ENCODE results near the genes SH2D2A, INSRR, ARHGEF11 and OR10X1.

DNA sequence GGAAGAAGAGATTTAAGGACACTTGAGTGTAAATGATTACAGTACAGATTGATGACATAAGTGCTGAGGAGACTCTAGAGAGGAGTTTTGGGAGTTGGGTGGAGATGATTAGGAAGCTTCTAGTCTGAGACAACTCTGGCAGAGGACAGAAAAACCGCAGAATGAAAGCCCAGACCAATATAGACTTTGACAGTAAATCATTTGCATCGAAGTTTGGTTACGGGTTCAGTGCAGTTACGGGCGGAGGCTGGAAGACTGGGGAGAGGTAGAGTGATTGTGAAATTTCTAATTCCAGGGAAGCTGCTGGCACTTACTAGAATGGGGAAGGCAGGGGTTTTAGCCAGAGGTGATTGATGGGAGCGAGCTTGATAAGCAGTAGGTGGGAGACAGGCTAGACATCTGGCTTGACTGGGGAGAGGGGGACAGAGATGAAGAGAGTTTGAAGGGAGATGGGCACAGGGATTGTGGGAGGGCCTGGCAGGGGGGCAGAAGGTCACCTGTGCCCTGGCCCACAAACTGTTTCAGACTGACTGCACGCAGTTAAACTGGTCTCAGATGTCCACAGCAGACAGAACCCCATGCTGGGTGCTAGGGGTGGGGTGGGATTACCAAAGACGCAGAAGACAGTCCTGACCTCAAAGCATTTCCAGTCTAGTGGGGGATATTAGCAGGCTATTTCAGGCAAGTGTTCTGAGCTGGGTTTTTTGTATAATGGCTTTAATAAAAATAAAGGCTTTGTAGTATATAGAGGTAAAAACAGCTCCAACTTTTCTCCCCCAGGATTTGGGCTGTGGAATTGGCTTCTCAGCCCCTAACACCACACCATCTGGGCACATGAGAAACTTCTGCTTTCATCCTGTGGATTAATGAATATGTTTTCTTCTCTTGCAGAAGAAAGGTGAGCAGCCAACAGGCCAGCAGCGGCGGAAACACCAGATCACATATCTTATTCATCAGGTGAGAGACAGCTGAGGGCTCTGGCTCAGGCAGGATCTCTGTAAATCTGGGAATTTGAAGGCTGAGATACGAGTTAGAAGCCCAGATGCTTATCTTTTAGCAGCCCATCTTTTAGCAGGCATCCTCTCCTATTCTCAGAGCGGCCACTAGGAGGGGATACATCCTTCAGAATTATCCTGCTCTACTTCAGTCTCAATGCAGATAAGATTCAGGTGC lies 19.9 kb downstream of the SH2D2A start:
- RRBS: no CpG with 5 or more reads among the region's 12 CpGs

DNA sequence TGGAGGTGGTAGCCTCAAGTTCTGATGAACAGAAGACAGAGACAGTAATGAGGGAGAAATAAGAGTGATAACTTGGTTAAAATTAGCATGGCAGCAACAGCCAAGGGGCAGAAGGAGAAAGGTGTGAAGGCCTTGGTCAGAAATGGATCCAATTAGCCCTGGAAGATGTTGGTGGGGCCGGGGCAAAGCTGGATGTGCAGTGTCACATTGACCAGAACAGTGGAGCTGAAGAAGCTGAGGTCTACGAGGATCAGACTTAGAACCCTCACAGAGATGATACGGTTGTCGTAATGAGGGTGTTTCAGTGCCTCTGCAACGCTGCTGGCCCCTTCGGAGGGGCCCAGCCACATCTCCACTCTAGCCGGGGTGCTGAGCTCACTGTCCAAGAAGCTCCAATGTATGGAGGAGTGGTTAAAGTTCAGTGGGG lies 14.2 kb downstream of the SH2D2A start:
- RRBS: no CpG with 5 or more reads among the region's 7 CpGs

- RRBS: no CpG with 5 or more reads among the region's 8 CpGs
These were observed 12.9 kb downstream of the SH2D2A start for GRCh38 chr1:156803624-156804263.

GRCh38 chr1:156808830-156809436 lies 7.7 kb downstream of the SH2D2A start:
- RRBS: 95% methylated on average over 3 of the region's 12 CpGs

- RRBS: under 1% methylated on average over 5 of the region's 10 CpGs
These were observed at the start of gene SH2D2A for GRCh38 chr1:156816584-156817173. Gene SH2D2A (minus strand): TSS chr1:156816848.

- RRBS: no CpG with 5 or more reads among the region's 5 CpGs
These were observed 10.7 kb downstream of the INSRR start for GRCh38 chr1:156848231-156848655.

DNA sequence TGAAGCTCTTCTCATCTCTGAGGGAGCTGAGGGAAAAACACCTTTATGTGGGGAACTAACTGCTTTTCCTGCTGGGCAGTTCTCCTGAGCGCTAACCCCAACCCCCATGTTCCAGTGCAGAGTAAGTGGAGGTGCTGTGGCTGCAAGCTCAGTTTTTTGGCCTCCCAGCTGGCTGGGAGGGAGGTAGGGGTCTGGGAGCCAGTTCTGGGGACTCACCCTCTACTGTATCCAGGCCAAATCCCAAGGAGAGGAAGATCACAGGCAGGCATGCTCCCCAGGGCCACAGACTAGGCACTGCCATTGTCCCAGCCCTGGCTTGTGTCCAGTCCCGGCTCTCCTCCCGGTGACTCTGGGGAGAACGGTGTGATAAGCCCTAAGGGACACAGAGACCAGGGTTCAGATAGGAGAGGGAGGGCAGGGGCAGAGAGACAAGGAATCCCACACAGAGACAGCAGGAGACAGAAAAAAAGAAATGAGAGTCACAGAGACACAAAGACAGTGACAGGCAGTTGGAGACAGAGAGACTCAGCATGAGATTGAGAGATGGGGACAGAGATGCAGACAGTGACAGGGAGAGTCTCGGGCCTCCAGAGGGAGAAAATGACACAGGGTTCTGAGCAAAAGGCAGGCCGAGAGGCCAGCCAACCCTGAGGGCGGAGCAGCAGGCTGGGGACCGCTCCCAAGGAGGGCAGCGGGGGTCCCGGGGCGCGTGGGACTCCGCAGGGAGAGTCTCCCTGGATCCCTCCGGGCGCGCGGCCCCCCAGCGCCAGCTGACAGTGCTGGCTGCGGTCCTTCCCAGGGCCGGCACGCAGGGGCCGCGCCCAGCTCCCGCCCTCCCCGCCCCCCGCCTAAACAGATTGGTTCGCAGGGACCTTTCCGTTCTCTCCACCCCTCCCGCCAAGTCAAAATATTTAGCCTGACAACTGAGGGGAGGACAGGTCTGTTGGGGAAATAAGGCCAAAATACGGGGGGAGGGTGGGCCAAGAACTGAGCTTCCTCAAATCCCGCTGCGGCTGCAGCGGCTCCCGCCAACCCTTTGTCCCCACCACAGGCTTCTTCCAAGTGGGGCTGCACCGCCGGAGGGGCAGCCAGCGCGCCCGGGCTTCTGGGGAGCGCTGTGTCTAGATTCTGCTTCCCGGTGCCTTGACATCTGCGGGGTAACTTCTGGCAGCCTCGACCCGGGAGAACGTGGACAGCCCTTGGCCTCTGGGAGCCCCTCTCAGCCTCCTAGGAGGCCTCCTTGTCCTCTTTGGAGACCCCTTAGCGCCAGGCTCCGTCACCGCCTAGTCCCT lies at the start of gene INSRR:
Gene INSRR (minus strand): TSS at position 797 of the 1,292 bp plus-strand sequence.
- RRBS: 20% methylated on average over 11 of the region's 48 CpGs

- RRBS: no CpG with 5 or more reads among the region's 6 CpGs
These were observed 50.4 kb downstream of the ARHGEF11 start for GRCh38 chr1:156994993-156995750.

DNA sequence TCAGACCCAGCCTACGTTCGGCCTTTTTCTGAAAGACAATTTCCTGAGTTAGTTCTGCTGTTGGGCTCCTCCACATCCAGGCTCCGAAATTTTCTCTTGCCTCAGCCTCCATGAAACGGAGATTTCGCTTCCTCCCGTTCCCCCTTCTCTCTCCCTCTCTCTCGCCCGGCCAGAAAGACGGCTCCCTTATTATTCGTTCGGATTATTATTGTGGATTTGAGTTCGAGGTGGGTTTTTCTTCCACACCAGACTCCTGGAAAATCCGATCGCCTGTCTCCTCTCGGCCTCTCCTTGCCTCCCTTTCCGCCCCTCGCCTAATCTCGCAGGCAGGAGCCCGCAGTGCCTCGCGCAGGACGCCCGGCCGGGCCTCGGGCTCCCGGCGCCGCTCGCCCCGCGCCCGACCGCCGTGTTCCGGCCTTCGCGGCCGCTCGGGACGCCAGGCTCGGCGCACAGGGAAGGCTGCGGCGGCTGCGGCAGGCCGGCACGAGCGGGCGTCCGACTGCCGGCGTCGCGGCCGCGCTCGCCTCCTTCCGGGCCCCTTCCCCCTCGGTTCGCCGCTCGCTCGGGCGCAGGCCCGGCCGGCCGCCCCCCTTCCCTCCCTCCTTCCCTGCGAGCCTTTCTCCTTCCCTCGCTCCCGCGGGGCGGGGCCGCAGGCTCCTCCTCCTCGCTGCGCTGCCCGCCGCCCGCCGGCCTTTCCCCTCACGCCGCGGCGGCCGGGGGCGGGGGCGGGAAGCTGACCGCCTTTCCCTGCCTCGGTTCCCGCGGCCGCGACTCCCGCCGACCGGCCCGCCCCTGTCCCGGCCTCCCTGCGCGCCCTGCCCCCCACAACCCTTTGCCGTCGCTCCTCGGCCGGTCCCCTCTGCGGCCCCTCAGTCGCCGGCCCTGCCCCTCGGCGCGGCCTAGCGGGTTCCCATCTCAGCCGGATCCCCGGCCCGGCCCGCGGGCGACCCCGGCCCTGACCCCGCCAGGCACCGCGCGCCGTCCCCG lies at the start of gene ARHGEF11:
Gene ARHGEF11 (minus strand): TSS at position 501 of the 987 bp plus-strand sequence.
- RRBS: 1% methylated on average over 54 of the region's 123 CpGs

GRCh38 chr1:157198408-157199036 lies 60.3 kb upstream of the ETV3 start:
- RRBS: no CpG with 5 or more reads among the region's 3 CpGs

DNA sequence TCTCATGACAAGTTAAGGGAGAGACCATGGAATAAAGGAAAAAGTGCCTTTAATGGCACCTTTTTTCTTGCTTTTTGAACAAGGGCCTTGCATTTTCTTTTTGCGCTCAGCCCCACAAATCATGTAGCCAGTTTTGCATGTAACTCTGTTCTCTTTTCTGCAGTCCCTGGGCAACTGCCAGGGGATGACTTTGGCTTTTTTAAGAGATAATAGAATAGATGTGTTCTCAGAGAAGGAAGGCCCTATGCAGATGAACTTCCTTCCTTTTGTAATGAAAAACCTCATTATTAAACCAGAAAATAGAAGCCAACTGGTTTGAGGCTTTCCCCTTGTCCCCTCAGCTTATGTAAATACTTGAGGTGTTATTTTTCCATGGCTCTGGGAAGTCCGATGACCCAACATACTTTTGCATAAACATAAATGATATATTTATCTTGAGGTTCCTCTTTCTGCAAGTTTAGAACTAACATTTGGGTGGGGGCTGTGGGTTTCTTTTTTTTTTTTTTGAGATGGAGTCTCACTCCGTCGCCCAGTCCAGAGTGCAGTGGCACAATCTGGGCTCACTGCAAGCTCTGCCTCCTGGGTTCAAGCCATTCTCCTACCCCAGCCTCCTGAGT lies 14.2 kb upstream of the FCRL5 start:
- RRBS: no CpG with 5 or more reads among the region's 4 CpGs

DNA sequence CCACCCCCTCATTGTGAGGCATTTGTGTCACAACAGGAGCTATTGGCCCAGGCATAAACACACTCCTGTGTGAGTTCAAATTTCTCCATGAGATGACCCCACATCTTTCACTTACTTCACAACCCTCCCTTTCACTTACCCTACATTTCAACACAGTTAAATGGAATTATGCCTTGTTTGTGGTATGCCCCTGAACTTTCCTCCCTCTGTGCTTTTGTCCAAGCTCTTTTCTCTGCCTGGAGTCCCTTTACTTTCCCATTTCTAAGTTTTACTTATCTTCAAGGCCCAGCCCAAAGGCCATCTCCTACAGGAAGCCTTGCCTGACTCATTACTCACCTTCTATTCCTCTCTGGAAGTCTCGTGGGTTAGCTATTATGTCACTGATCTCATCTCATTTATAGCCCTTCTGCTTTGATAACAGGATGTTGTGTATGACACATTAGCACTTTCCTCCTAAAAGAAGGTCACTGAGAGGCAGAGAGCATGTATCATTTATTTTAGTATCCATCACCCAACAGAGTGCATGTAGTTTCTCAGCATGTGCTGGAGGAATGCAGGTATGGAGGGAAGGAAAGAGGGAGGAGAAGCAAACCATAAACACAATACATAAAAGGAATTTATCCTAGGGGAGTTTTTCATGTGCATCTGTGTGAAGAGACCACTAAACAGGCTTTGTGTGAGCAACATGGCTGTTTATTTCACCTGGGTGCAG lies 26.1 kb downstream of the SMIM42 start:
- RRBS: no CpG with 5 or more reads among the region's 1 CpG

GRCh38 chr1:158579849-158580349 lies at the start of gene OR10X1:
Gene OR10X1 (minus strand): TSS chr1:158579899.
- RRBS: no CpG with 5 or more reads among the region's 2 CpGs

DNA sequence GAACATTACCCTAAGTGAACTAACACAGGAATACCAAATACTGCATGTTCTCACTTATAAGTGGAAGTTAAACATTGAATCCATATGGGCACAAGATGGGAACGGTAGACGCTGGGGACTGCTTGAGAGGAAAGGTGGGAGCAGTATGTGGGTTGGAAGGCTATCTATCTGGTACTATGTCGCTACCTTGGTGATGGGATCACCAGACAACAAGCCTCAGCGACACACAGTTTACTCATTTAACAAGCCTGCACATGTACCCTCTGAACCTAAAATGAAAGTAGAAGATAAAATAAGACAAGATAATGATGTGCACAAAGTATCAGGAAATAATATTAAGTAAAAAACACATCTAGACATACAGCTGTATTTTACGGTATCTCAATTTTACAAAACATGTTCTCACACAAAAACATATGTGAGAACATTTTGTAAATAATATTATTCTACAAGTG lies 855 bp downstream of the PYHIN1 start:
- RRBS: no CpG with 5 or more reads among the region's 5 CpGs

DNA sequence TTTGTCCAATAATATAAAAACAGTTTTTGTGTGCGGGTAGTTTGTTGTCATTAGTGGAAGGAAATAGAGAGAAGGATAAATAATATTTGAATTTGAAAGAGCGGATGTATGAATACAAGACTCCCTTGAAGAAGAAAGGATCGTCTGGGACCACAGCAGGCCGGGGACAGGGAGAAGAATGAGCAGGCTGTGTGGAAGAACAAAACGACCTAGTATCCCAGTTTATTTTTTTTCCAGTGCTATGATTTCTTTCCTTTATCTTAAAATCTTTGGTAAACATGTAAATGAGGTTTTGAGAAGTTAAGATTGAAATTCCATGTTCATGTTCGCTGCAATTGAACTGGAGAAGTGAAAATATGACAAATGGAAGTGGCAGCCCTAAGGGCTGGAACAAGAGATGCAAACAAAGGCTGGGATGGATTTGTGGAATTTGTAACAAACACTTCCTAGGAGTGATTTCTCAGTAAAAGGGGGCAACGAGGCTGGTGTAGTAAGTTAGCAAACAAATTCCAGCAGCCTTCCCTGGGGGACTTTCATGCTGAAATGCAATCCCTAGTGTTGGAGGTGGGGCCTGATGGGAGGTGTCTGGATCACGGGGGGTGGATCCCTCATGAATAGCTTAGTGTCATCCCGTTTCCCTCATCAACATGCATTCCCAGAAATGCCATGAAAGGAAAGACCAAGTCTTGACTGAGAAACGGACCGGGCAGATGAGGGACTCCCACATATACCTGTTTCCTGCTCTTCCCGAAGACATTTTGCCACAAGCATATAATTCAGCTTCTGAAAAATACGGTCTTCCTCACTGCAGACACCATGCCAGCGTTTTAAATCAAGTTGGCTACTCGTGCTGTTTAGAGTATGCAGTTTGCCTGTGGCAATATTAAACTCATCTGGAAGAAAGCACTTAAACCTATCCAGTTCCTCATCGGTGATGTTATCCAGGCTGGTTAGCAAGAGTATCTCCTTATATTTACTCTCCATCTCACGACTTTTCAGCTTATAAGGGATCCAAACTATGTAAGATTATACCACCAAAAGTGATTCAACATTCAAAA lies 2.9 kb downstream of the PYDC5 start:
- RRBS: no CpG with 5 or more reads among the region's 17 CpGs

GRCh38 chr1:159058403-159059223 lies 18.0 kb downstream of the AIM2 start:
- RRBS: no CpG with 5 or more reads among the region's 13 CpGs

DNA sequence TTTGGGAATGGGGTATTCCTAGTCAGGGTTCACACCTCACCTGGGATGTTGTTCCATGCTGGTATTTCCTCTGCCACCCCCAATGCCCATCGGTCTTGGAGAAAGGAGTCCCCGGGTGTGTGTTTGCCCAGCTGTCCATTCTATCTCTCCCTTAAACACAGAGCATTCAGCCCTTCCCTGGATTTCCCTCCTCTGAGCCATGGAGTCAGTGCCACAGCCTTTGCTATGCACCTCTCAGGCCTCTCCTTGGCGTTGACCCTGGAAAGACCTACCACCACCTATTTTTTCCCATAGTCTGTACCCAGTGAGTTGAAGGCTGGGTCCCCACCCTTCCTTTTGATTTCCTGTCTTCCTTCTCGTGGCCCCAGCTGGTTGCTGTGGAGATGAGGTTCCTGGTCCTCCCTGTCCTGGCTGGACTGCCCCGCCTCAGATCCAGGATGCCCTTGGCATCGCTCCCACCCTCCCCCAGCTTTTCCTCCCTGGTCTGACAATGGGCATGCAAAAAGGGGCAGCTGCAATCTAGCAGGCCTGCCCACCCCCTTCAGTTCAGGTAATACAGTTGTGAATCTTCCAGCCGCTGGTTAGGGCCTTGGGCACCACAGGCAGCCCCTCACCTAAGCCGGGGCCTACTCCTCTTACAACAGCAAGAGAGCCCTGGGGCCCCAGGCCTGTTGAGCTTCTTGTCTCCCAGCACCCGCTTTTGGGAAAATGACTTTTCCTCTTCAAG lies 2.3 kb upstream of the ACKR1 start:
- RRBS: no CpG with 5 or more reads among the region's 9 CpGs

GRCh38 chr1:159593610-159594442 lies 6.2 kb downstream of the APCS start:
- RRBS: no CpG with 5 or more reads among the region's 3 CpGs

- RRBS: 1% methylated on average over 8 of the region's 27 CpGs
These were observed 407 bp upstream of the DUSP23 start for GRCh38 chr1:159780236-159780873.